AG04449 (cell line): ENCODE results near the gene GPX6.

GRCh38 chr6:28080663-28081852 is 690 bp downstream of the ZNF165 start:
- RRBS = 2% methylated on average over 5 of the region's 48 CpGs

- RRBS = no CpG with 5 or more reads among the region's 17 CpGs
These were observed 23.0 kb downstream of the ZSCAN31 start for GRCh38 chr6:28313048-28313316.

- RRBS = no CpG with 5 or more reads among the region's 4 CpGs
These were observed at the start of gene GPX6 for GRCh38 chr6:28515709-28516109. Gene GPX6, minus strand, starts transcription at chr6:28515793.

- RRBS = no CpG with 5 or more reads among the region's 11 CpGs
These were observed 56.0 kb upstream of the SCAND3 start for GRCh38 chr6:28642930-28643661.

DNA sequence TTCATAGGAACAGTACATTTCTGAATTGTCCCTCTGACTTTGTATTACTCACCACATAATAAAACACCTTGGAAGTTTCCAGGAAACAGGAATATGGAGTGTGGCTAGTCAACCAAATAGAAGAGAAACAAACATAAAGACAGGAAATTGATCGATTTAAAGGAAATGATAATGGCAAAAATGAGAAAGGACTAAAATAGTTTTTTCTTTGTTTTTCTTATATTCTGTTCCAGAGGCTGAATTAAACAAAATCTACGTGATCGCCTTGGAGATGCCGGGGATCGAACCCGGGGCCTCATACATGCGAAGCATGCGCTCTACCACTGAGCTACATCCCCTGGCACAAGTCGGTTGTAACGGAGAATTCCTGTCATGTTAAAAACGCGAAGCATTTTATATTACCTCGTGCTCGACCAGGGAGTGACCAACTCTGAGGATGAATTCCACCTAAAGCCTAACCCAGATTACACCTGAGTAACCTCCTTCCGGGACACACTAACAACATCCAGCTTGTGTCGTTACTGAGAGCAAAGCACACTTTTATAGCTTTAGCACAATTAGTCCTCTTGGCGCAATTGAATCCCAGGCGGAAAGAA is 86.6 kb upstream of the SCAND3 start:
- RRBS = no CpG with 5 or more reads among the region's 18 CpGs

DNA sequence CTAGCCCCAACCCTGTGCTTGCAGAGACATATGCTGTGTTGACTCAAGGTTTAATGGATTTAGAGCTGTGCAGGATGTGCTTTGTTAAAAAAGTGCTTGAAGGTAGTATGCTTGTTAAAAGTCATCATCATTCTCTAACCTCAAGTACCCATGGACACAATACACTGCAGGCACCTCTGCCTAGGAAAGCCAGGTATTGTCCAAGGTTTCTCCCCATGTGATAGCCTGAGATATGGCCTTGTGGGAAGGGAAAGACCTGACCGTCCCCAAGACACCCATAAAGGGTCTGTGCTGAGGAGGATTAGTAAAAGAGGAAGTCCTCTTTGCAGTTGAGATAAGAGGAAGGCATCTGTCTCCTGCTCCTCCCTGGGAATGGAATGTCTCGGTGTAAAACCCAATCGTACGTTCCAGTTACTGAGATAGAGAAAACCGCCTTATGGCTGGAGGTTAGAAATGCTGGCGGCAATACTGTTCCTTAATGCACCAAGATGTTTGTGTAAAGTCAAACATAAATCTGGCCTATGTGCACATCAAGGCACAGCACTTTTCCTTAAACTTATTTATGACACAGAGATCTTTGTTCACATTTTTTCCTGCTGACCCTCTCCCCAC is 100.5 kb upstream of the SCAND3 start:
- RRBS = no CpG with 5 or more reads among the region's 6 CpGs

GRCh38 chr6:28727029-28727633 is 140.0 kb upstream of the SCAND3 start:
- RRBS = no CpG with 5 or more reads among the region's 6 CpGs

GRCh38 chr6:28757312-28758049 is 166.3 kb downstream of the TRIM27 start:
- RRBS = 42% methylated on average over 2 of the region's 34 CpGs

DNA sequence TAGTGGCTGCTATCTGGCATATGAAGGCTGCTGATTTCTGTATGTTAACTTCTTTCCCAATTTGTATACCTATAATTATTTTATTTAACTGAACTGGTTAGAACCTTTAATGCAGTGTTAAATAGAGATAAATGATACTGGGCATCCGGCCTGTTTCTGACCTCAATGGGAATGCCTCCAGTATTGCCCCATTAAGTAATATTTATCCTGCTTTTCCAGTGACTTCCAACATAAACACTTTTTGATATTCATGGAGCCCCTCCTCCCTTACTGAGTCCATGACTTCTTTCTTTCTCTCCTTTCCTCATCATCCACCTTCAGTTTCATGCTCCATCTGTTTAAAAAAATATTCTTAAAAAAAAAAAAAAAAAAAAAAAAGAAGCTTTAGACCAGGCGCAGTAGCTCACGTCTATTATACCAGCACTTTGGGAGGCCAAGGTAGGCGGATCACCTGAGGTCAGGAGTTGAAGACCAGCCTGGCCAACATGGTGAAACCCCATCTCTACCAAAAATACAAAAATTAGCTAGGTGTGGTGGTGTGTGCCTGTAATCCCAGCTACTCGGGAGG is 8.8 kb downstream of the TRIM27 start:
- RRBS = no CpG with 5 or more reads among the region's 5 CpGs

DNA sequence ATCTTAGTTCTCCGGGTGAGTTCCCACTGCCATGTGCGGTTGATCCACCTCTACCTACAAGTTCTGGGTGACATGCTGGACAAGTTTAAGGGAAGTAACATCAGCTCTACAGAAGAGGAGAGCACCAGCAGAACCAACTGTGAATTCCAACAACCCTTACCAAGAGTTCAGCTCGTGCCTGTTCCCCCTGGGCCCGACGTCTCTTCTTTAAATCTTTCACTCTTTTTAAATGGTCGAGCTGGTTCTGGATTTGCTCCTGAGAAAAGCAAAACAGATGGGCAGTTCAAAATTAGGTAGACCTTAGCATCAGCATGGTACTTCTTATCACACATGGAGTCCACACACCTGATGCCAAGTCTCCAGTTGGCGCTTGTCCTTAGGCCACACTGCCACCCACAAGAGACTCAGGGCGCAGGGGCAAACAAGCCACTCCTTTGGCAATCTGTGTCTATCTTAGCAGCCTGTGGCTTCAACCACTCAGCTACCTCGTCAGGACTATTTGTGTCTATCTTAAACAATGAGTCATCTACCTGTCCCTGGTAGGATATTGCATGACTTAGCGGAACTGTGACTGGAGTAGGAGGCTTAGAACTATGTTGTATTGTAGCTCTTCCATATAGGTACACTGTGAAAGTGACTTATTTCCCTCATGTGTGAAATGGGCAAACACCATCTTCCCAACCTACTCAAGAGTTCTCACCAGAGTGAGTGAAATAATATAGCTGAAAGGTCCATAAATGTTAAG is 1.9 kb downstream of the TRIM27 start:
- RRBS = no CpG with 5 or more reads among the region's 10 CpGs

DNA sequence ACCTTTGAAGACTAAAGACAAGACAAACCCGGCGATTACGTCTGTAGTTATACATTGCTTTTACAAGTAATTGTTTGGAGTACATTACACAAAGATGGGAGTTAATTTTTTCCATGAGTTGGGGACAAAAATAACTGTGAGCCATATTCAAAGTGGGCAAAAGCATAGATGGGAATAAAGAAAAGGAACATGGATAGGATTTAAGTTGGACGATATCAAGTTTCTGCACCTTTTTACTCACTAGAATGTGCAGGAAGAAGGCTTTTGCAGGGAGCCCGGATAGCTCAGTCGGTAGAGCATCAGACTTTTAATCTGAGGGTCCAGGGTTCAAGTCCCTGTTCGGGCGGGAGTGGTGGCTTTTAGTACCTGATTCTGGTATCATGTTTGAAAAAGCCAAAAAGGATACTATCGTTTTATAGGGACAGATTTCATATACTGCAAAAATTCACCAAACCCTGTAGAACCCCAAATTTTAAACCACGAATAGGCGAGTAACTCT is 27.0 kb upstream of the TRIM27 start:
- RRBS = no CpG with 5 or more reads among the region's 11 CpGs

- RRBS = 13% methylated on average over 25 of the region's 55 CpGs
These were observed 27.7 kb downstream of the ZNF311 start for GRCh38 chr6:28977125-28978123.

DNA sequence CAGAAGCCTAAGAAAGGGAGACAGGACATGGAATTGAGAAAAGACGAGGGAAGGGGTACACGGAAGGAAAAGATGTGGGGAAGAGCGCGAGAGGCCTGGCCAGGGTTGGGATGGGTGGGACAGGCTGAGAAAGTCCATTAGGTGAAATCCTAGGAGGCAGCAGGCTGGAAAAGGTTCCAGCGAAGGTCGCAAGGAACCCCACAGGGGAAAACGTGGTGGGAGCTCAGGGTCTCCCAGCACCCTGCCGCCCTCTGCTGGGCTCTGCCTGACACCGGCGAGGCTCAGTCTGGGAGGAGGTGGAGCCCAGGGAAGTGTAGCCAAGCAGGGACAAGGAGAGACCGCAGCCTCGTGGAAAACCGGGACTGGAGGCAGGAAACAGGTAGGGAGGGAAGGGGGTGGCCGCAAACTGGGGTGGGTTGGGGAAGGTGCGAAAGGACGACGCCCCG is 4.4 kb downstream of the GABBR1 start:
- RRBS = 6% methylated on average over 5 of the region's 18 CpGs

DNA sequence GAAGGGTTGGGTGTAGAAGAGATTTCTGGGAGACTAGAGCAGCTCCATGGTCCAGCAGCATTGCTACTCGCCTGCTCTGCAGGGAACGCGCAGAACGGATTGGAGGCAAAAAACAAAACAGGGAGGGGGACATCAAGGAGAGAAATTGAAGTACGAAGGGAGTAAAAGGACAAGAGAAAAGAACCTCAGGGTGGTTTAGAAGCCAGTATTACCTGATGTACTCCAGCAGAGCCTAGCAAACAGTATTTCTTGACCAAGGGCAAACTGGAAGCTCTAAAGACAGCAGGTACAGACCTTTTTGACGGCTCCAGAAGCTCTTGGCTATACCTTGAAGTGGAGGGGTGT is 615 bp upstream of the GABBR1 start:
- RRBS = no CpG with 5 or more reads among the region's 6 CpGs

DNA sequence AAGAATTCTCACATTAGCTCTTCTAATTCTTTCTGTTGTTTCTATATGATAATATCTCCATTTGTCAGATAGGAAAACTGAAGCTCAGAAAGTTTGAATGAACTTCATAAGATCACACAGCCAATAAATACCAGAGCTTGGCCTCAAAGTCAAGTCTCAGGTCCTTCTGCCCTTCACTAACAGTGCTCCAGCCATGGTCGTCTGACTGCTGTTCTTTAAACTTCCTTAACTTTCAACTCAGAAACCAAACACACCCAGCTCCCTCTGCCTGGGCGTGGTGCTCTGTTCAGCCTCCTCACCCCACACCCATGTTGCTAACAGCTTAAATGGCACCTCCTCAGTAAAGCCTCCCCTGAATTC is 8.7 kb upstream of the GABBR1 start:
- RRBS = no CpG with 5 or more reads among the region's 2 CpGs

- RRBS = 13% methylated on average over 4 of the region's 23 CpGs
These were observed 32.3 kb downstream of the HLA-F start for GRCh38 chr6:29755438-29756044.

DNA sequence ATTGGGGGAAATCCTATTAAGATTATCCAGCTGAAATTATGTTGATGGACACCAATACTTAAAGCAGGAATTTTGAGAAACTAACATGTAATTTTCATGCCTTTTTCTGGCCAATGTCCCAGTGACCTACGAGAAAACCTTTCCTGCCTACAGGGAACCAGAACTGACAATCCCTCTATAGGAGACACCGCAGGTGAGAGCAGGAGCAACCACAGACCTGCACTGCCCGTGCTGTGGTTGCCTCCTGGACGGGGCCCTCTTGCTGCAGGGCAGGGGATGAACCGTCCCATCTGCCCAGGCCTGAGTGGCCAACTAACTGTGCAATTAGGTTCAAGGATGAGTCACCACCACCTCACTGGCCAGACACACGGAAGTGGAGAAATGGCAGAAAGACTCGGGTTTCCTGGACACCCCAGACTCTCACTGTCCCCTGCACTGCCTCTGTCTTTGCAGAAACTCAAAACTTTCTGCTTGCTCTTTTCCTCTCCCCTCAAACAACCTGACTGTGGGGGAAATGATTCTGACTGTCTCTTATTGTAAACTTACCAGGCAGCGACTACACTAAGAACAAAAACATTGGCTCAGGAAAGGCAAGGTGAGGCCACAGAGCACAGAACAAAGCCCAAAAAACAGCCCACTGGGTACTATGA is 13.8 kb upstream of the HLA-G start:
- RRBS = no CpG with 5 or more reads among the region's 8 CpGs

DNA sequence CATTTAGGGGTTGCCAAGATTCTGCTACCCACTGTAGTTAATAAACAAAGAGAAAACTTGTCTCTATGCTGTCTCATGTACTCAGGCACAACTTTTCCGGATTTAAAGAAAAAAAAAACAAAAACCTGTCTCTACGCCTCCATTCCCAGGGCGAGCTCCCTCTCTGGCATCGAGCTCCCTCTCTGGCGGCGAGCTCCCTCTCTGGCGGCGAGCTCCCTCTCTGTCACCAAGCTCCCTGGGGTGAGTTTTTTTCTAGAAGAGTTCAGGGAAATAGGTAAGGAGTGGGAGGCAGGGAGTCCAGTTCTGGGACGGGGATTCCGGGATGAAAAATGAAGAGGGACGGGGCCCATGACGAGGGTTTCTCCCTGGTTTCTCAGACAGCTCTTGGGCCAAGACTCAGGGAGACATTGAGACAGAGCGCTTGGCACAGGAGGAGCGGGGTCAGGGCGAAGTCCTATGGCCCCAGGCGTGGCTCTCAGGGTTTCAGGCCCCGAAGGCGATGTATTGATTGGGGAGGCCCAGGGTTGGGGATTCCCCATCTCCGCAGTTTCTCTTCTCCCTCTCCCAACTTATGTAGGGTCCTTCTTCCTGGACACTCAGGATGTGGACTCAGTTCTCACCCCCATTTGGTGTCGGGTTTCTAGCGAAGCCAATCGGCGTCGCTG is 16.5 kb upstream of the HLA-A start:
- RRBS = no CpG with 5 or more reads among the region's 24 CpGs